ENCODE results near the gene RIMKLA.

DNA sequence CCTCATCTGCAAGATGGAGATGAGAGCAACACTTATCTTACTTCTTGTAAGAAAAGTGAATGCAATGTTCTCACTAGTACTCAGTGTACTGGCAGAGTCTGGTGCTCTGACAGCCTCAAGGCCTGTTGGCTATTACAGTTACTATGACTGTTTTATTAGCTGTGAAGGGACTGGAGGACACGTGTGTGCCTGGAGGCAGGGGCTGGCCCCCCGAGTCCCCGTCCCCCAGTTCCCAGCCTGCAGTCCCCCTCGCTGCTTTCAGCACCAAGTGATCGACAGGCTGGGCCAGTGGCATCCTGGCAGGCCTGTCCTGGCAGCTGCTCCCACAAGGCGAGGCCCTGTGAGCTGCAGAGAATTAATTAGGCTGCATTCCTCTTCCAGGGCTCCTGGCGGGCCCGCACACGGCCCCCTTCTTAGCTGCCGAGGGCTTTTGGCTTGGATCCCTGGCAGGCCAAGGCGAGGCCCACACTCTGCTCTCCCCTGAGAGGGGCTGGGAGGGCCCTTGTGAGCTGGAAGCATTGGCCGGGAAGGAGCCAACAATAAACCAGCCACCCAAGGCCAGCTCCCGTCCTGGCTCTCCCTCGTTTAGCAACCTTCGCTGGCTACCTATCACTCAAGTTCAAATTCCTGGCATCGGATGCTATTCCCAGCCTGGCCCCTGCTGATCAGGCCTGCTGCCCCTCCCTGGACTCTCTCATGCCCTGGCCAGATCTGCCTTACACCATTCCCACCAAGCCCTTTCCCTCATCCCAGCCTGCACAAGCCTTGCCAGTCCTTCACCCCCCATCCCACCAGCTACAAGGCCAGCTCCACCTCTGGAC is 9.8 kb downstream of the EDN2 start:
- RRBS: no CpG with 5 or more reads among the region's 16 CpGs

GRCh38 chr1:41495015-41495964 is 10.8 kb upstream of the EDN2 start:
- RRBS: 48% methylated on average over 10 of the region's 21 CpGs

DNA sequence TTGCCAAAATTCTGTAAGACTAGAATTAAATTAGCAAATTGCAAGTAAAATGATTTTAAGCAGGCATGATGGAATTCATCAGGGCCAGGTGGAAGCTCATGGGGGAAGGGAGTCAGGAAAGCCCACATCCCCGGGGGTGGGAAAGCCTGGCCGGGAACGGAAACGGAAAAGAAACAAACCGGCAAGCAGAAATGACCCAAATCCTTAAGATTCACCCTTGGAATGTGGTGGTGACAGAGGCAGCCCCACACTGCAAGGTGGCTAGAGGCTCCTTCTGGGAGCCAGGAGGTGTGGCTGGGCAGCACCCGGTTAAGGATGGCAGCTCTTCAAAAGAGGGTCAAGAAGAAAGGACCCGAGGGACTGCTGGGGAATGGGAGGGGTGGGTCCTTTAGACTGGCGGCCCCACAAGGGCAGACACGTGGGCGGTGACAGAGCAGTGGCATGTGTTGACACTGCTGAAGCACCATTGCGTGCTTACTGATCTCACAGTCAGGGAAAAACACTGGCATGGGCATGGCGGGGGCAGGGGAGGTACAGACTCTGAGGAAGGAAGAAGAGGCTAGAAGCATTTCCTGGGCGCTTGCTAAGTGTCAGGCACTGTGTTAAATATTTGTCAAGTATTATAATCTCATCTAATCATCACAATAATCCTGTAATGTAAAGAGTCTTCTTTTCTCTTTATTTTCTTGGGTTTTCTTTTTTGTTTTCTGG is 165.5 kb upstream of the EDN2 start:
- RRBS: 0% methylated on average over 2 of the region's 13 CpGs

- RRBS: no CpG with 5 or more reads among the region's 8 CpGs
Observed at GRCh38 chr1:41681208-41681709, 196.8 kb upstream of the EDN2 start.

DNA sequence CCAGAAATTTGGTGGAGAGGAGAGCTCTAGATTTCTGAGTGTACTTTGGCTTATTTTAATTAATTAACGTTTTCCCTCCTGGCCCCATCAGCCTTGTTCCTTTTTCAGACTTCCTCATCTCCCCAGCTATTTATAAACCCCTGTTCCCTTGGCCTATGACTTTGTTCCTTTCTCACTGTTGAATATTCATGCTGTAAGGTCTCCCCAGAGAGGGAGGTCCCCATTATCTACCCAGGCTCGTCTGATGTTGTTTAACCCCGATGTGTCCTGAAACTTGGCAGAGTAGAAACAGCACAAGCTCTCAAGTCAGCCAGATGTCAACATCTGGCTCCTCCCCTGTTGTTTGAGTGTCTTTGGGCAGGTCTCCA is 153.6 kb downstream of the HIVEP3 start:
- RRBS: no CpG with 5 or more reads among the region's 3 CpGs

DNA sequence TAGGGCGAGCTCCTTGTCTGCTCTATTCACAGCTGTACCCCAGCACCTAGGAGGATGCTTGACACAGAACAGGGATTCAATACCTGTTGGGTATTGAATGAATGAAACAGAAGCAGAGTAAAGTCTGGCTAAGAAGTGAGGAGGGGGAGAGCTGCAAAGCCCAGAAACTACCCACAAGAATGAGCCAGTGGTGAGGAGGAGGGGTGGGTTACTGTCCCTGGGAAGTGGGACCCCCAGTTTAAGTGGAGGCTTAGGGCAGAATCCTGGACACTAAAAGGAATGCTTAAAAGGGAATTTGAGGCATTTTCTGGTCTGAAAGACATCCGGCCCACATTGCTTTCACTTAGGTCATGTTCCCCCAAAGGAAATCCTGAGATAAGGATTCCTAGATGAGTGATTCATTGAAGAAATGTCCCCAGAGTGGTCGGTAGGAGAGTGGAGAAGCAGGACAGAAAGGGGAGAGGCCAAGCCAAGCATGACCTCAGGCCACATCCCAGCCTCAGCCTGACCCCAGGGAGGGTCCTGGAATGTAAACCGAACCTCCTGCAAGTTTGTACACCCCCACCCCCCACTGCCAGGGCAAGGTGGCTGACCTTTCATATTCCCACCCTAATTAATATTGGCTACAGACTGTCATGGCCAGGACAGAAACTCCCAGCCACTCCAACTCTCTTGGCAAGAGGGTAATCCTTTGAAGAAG is 16.7 kb downstream of the HIVEP3 start:
- RRBS: no CpG with 5 or more reads among the region's 4 CpGs

DNA sequence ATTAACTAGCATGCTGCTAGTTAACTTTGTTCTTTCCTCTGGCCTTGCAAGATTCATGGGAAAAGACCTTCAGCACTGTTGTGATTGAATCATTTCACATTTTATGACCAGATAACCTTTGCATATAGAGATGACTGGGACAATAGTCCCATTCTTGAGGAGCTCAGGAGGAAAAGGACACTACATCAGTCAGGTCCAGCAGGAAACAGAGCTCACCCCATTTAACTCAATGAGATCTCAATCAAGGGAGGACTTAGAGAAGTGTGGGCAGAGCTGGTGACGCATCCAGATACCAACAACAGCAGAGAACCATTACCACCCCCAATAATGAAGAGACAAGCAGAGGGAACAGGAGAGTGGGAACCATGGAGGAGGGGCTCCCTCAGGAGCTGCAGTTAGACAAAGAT is 109.4 kb upstream of the GUCA2B start:
- RRBS: no CpG with 5 or more reads among the region's 1 CpG

DNA sequence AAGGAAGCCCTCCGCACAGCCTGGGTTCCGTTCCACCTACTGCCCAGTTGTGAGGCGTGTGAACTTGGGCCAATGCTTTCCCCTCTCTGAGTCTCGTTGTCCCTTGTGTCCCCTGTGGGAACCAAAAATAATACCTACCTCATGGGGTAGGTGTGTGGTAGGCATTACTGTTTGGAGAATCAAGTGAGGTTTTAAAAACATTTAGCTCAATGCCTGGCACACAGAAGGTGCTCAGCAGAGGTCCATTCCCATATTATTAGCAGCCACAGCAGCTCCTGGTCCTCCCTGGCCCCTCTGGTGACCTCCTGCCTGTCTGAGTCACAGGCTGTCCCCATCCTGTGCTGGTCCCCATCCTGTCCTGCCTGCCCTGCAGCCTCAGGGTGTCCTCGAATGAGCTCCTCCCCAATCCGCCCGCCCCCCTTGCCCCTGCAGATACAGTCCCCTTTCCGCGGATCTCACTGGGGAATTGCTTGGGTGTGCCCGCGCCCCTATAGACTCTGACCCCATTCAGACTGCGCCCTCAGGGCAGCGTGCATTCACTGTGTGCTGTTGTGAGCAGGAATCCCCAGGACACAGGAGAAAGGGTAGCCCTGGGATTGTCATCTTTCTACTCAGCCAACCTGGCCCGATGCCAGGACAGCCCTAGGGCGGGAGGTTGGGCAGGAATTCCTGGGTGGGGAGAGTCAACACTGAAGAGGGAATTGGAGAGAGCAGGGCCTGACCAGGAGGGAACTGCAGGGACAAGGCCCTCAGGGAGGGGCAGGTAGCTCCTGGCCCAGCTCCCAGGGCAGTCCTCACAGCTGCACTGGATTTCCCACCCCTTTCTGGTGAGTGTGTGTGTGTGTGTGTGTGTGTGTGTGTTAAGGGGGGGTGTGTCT is 979 bp upstream of the GUCA2A start:
- RRBS: no CpG with 5 or more reads among the region's 15 CpGs

DNA sequence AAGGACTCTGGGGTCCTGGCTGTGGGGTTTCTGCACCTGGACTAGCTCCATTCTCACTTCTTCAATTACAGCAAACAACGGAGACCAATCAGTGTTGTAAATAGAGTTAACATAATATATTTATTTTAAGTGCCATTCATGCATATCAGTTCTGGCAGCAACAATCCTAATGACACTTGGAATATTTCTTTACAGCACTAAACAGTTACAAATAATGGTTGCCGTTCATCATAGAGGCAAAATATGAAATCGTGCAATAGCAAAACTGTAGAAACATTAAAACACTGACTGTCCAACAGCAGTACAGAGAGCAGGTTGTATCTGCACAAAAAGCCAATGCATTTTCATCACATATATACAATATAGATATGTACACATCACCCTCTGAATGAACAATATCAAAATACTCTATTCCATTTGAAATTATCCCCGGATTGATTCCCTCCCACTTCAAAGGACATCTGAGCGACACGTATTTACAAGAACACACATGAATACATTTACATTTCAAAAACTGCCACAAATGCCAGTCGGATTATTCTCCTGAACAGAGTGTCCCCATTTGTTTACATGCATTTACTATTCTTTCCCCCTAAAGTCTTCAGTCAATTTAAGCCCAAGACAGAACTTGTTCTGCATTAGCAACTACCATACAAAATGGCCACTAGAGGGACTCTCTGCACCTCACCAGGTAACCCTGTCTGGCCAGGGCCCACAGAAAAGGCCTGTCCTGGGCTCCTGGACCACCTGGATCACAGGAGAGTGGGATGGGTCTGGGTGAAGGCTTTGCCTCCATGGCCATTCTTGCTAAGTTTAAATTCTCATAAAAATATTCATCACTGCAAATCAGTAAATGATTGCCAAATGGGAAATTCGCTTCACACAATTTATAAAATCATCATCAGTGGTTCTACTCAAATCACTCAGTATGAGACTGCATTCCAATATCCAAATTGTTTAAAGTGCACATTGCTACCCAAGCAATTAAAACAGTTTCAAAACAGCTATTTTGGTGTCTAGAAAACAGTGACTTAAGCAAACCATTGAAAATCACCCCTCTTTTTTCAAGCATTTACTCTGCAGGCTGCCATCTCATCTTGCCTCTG is 12.3 kb upstream of the GUCA2A start:
- RRBS: no CpG with 5 or more reads among the region's 8 CpGs

DNA sequence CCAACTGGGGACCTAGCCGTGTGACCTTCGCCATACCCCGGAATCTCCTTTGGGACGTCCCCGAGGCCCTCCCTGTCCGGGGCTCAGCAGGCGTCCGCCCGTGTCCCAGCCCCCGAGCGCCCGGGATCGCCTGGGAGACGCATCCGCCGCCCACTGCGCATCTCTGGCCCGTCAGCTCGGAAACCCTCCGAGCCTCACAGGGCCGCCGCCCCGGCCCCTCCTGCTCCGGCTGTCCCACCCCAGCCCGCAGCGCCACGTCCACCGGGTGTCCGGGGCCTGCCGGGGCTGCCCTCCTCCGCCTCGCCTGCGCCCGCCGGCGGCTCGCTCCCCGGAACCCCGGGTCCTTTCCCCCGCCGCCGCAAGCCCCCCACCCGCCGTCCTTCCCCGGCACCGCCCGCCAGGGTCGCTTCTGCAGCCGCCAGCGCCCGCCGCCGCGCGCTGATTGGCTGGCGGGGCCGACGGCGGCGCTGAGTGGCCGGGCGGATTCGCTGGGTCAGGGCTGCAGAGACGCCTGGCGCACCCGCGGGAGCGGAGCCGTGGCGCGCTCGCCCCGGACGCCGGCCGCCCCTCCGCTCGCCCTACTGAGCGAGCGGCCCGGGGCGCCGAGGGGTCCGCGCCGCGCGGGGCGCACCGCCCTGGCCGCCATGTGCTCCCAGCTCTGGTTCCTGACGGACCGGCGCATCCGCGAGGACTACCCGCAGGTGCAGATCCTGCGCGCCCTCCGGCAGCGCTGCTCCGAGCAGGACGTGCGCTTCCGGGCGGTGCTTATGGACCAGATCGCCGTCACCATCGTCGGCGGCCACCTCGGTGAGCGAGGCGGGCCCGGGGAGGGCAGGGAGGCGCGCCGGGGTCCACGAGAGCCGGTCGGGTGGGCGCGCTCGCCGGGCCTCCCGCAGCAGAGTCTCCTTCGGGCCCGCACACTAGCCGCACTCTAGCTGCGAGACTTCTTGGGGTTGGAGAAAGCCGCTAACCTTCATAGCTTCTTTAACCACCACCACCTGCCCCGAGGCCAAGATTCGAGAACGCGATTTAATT is at the start of gene RIMKLA:
Gene RIMKLA, plus strand, starts transcription at position 502 of the 1,035 bp plus-strand sequence.
- RRBS: 2% methylated on average over 88 of the region's 135 CpGs

GRCh38 chr1:42850971-42851440 is 4.6 kb downstream of the ZNF691 start:
- RRBS: no CpG with 5 or more reads among the region's 13 CpGs

GRCh38 chr1:42961741-42962194 is 3.1 kb upstream of the SLC2A1 start:
- RRBS: no CpG with 5 or more reads among the region's 4 CpGs

GRCh38 chr1:43067774-43068649 is 79.7 kb upstream of the CFAP144 start:
- RRBS: 6% methylated on average over 18 of the region's 61 CpGs

DNA sequence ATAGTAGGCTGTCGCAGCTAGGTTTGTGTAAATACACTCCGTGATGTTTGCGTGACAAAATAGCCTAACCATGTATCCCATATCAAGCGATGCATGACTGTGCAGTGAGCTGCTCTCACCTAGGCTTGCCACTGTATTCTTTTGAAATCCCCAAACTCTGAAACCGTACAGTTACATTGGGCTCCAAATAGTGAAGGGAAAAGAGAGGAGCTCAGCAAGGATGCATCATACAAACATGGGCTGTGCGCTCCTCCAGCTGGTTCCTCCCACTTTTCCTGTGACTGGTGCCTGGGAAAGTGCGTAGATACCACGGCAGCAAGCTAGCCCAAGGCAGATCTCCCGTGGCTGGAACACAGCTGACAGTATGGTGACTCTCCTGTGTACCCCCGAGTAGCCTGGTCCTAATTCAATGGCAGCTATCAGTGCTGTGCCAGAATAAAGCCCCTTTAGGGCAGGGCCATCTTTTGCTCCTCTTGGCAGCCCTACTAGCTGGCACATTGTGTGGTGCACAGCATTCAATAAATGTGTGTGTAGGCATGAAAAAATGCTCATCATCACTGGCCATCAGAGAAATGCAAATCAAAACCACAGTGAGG is 35.5 kb downstream of the CFAP57 start:
- RRBS: no CpG with 5 or more reads among the region's 10 CpGs

GRCh38 chr1:43330082-43330566 is 7.5 kb upstream of the MPL start:
- RRBS: no CpG with 5 or more reads among the region's 6 CpGs

DNA sequence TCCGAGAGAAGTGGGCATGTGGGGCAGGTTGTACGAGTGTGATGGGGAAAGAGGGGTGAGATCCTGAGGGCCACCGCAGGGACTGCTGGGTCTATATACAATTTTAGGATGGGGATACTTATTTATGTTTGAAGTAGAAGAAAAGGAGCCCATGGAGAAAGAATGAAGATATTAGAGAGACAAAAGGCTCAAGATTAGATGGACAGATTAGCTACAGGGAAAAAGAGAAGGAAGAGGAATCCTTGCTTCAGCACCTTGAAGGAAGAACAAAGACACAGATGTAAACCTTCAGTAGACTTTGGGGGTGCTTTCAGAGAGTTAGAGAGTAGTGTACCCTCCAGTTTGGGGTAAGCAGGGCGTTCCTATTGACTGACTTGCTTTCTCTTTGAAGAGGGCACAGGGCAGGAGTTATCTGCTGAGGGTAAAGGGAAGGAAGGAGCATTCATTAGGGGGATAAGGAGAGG is 19.3 kb downstream of the SZT2 start:
- RRBS: no CpG with 5 or more reads among the region's 4 CpGs

DNA sequence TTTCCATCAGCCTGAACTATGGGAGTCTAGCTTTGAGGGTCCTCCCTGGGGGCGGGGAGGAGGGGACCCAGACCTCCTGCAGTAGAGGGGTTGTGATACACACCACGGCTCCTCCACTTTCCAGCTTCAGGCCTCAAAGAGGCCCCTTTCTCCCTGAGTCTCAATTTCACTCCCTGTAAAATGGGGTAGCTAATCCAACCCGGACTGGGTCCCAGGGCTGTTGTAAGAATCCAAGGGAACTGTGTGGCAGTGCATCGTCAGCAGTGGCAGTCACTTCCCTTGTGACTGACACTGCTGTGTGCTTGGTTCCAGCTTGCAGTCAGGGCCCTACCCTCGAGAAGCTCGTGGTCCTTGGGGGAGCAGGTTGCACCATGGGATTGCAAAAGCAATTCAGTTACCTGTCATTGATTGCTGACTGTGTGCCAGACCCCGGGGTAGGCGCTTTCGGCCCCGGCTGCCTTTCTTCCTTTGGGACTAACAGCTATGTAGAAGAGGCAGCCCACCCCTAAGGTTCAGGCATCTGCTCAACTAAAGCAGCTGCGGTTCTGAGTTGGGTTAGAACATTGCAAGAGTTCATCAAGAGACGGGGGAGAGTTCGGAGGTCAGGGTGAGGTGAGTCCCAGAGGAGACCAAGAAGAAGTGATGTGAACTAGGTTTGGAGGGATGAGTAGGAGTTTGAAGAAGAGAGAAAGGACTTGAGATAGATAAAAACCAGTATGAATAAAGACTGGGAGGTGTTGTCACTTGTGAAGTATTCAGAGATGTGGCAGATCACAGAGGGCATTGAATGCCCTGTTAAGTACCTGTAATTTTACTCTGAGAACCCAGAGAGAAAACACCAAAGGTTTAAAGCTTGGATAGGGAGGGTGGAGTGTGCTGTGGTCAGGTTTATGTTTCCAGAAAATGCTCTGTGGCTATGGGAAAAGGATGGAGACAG is 3.0 kb downstream of the PTPRF start:
- RRBS: no CpG with 5 or more reads among the region's 13 CpGs

DNA sequence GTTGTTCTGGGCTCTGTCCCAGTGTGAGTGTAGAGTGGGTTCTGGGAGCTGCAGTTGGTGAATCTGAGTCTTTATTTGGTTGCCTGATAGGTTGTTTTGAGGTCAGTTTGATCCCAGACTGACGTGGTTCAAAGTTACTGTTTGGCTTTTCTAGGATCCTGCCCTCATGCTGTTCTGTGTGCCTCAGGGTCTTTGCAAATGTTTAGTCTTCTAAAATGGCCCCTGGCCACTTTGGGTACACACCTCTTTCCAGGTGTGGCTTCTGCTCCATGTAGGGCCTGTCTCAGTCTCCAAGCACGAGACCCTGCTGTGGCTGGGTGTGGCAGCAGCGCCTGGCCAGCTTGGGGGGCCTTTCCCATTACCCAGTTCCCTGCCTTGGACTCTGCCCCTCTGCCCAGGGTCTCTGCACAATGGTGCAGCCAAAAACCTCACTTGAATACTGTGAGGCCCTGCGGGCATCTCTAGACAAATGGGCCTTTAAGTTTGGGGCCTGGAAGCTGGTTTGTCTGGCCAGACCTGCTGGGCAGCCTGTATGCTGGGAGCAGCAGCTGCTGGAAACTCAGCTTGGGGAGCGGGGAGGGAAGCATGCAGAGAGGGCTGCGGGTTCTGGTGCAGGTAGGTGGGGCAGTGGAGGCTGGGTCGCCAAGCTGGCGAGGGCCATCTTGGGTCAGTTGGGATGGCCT is 5.6 kb downstream of the PTPRF start:
- RRBS: no CpG with 5 or more reads among the region's 8 CpGs

DNA sequence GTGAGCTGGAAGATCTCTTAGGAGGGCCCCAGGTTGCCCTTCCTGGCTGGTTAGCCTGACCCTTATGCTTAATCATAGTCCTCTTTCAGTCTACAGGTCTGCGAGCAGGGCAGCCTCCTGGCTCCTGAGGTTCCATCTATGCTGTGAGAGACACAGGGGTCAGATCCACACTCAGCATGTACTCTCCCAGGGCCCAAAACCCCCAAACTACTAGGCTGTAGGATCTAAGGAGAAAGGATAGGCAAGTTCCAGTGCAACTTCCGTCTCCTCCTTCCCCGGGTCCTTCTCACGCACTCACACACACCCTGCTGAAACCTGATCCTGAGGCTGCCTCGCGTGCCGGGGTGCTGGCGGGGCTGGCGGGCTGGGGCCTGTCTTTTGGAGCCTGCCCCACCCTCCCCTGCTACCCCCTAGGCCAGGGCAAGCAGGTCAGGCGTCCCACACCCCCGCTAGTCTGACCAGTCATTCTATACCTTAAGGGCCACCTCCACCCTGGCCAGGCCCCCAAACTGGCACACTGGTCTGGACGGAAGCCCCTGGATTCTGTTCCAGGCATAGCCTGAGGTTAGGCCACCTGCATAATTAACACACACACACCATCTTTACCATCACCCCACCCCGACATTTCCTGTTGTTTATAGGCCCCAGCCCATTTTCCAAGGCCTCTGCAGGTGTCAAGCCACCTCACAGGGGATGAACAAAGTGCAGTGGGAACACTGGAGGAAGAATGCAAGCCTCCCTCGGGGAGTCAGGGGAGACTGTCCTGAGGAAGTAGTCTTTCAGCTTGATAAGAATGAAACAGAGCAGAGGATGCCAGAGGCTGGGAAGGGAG is 48.3 kb upstream of the ARTN start:
- RRBS: 28% methylated on average over 5 of the region's 14 CpGs

DNA sequence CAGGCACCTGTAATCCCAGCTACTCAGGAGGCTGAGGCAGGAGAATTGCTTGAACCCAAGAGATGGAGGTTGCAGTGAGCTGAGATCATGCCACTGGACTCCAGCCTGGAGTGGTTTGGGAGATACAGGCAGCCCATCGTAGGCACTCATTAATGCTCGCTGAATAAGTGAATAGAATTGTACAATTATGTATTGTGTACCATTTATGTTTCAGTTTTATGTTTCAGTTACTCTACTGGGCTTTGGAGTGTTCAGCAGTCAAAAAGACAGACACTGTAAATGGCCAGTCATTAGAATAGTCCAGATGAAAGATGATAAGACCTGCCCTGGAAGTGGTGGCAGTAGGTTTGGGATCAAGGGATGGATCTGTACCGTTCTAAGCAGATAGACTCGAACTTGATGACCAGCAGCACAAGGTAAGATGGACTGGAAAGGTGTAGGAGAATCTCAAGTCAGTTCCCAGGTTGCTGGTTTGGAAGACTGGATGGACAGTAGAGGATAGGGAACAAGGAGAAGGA is 17.6 kb upstream of the ARTN start:
- RRBS: no CpG with 5 or more reads among the region's 4 CpGs

Measured in zone of skin (tissue), 1 donor.